Endometrial microvascular endothelial cells (primary cell): Measurements from ENCODE around the gene SNRNP48.

DNA sequence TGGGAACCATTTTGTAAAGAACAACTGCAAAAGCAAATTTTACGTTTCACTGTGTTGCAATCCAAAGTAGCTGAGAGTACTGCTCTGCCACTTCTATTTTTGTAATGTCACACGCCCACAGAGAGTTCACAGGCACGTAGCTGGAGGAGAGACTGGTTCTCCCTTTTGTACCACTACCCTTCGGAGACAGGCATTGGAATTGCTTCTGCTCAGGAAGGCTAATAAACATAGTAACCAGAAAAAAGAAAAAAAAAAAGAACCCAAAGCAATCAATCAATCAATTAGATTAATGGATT is 75.4 kb upstream of the F13A1 start:
- RAMPAGE, long total RNA = no peak

GRCh38 chr6:6503129-6503569 is 85.4 kb upstream of the LY86 start:
- RAMPAGE, long total RNA = no peak

DNA sequence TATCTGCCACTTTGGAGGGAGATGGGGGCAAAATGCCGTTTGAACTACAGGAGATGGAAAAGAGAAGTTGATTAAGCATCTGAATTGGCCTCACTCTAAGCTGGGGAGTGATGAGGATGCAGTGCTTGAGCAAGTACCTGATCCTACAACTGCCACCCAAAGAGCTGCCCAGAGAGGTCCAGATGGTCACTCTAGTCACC is 2.1 kb downstream of the LY86 start:
- RAMPAGE, long total RNA = no peak

GRCh38 chr6:6591657-6592074 is 3.1 kb downstream of the LY86 start:
- RAMPAGE, long total RNA = no peak

- RAMPAGE, long total RNA = no peak
These were observed 123.4 kb downstream of the LY86 start for GRCh38 chr6:6711986-6712277.

GRCh38 chr6:6733820-6734190 is 145.3 kb downstream of the LY86 start:
- RAMPAGE, long total RNA = no peak

DNA sequence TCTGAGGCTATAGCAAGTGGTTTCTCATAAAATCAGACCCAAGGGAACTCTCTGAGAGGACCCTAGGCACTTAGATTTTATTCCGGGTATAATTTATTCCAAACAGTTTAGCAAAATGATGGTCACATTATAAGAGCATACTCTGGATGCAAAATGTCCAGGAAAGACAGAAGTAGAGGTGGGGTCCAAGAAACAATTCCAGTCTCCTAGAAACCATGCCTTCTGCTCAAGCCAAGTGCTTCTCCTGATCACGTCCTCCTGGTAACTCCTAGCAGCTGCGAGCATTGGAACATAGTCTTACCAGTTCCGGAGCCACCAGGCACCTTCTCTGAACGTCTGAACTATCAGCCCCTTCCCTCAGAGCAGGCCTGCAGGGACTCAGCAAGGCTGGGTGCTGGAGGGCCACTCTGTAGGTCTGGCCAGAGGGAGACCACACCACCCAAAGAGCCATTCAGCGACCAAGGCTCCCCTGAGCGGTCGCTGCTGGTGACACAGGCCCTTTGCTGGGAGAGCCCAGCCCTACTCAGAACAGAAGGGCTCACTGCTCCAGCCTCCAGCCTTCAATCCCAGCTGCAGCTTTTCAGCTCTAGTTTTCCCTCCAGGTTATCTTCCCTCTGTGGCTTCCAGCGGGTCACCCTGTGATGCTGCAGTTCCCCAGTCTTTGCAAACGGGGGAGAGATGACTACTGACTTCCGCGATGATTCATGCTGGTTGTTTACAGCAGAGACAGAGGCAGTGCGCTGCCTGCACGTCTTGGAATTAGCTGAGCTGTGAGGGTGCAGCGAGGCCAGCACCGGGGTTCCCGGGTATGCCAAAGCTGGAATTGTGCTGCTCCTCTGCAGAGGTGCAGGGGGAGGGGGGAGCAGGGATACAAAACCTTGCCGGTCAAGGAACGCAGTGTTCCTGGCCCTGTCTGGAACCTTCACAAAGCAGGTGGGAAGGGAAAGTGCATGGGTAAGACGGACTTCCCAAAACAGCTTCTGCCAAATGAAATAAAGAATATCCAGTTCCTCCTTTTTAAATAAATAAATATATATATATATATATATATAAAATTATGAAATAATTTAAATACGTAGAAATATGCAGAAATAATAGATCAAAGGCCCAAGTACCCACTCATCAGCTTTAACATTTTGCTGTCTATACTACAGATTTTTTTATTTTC is 161.3 kb downstream of the LY86 start:
- RAMPAGE, long total RNA = no peak

DNA sequence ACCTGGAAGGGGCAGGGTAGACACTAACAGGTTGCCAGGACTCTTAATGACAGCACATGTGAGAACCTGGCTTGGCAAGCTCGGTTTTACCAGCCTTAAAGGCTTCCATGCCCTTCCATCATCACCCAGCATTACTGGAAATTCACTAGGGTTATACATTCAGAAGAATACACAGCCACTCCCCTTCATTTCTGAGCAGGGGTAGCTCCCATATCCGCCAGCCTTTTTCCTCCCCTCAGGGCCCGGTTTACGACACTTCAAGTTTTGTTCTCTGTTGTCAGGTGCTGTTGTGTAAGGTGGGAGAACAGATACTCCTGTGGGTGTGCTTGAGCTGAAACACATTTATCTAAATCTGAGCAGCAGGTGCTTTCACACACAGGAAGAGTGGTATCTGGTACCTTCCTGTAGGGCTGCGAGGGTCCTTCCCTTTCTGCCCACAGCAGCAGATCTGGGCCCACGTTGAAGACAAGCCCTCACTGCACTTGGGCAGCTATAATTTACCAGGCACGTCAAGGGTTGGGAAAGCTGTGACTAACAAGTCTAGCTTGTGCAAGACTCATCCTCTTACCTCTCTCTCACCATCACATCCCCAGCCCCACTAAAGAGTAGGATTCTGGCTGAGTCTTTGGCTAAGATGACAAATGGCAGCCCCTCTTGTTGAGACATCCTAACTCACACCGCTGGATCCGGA is 215.8 kb upstream of the RREB1 start:
- RAMPAGE, long total RNA = no peak

GRCh38 chr6:6930179-6931044 is 177.3 kb upstream of the RREB1 start:
- RAMPAGE, long total RNA = no peak

DNA sequence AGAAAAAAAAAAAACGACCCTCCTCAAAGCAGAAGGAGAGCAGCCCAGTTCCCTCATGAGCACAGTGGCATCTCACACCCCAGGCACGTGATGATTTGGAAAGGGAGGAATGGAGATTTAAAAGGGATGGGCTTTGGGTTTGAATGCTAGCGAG is 54.7 kb upstream of the RREB1 start:
- RAMPAGE, long total RNA = no peak

- RAMPAGE, long total RNA = no peak
These were observed 652 bp downstream of the RREB1 start for GRCh38 chr6:7108311-7108914.

- RAMPAGE, long total RNA = no peak
These were observed 30.4 kb downstream of the RREB1 start for GRCh38 chr6:7138071-7138687.

DNA sequence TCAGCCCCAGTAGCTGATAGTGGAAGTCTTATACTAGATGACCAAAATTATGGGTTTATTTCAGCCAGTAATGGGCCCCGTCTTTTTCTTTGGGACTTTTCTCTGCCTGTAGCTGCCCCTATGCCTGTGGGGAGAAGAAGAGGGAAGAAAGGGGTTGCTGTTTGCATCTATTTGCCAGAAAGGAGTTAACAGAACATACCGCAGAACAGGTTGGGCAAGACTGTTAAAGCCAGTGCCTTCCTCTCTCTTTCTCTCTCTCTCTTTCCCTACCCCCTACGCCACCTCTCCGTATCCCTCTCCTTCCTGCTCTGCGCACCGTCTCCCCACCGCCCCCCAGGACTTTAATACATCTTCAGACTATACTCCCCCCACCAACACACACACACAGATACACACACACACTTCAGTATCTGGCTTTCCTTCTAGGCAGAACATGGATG is 38.0 kb downstream of the RREB1 start:
- RAMPAGE, long total RNA = no peak

DNA sequence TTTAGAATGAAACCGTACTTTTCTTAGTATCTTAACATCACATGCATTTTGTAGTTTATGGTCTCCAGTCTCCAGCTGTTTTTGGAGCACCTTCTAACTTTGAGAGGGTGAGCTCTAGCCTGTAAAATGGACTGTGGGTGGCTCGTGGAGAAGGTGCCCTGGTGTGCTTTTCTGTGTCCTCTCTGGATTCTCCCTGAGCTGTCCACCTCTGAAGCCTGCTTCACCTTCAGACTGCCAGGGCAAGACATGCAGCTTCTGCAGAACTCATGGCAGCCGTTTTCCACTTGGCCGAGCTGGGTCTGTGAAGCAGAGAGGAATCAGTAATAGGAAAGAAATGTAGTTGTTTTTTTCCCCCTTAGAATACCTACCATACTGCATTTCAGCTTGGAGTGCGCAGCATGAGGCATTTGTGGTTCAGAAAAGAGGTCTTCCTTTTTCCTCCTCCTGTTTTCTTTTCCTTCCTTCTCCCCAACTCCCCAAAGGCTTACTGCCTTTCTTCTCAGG is 39.2 kb downstream of the RREB1 start:
- RAMPAGE, long total RNA = no peak

DNA sequence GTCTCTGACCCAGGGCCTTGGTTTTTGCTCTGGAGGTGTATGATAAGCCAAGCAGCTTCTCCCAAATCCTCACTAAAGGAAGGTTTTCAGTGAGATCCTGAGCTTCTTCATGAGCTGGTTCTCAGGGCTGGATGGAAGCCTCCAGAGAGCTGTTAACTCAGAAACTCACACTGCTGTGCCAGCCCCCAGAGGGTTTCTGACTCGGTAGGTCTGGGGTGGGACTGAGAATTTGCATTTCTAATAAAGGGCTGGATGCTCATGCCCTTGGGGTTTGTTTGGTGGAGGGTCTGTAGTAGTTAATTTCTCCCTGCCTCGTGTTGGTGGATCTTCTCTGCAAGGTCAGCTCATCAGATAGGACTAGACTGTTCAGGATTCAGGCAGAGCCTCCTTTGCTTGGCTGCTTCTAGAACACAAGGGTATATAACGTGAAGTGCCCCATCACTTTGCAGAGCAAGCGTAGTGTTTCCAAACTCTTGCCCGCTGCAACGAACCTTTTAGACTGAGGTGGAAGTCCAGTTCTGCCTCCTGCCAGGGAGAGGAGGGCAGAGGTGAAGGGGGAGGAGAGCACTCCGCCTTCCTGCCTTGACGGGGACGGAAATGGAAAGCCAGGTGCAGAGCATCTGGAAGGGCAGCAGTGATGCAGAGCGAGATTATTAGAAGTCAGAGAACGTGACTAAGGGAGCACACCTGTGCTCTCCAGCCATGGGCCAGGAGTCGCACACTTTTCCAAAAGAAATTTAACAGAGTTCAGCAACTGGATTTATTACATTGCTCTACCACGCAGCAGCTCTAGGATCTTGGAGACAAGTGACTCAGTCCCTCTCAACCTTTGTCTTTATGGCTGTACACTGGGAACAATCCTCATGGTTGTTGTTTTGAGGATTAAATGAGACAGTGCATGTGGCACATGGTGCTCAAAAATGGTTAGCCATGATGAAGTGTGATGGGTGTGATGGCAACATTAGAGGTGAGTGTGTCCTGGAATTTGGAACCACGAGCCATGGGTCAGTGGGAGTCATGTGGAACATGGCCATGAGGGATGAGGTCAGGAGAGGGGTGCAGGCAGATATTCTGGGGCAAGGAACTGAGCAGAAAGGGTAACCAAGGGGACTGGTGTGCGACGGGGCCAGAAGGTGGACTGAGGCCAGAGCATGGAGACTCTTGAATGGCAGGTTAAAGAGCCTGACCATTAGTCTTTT is 63.4 kb downstream of the RREB1 start:
- RAMPAGE, long total RNA = no peak

DNA sequence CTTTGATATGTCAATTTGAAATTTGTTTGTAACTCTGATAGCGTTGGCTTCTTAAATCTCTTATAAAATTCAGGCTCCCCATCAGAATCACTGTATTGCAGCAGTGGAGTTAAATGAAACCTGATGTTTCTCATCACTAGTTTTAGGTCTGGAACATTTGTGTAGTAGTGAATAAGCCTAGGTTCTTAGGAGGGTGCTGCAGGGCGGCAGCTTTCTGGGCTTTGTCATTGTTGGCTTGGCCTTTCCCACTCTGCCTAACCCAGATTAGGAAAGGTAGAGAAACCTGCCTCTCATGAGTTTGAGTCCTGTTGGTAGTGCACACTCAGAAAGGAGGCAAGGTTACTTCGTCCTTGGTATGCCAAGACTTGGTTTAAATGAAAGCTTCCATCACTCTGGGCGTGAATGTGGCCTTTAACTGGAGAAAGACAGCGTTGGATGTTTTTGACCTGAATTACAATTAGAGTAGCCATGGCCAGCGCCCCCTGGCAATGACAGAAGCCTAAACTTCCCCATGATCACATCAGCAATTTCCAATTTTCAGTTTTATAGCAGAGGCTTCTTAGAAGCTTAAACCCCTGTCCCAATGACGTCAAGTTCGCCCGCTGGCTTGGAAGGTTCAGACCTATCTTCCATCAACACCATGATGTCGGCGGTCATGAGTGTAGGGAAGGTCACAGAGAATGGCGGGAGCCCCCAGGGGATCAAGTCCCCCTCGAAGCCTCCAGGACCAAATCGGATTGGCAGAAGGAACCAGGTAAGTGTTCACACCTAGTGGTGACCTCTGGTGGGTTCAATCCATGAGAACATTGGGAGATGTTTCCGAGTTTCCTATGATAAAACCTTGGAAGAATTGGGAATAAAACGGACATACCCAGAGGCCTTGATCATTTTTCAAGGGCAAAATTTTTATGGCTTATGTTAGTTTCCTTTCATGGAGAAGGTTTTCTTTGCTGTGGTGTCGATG is 73.8 kb downstream of the RREB1 start:
- RAMPAGE, long total RNA = no peak

GRCh38 chr6:7188971-7189918 is 81.5 kb downstream of the RREB1 start:
- RAMPAGE, long total RNA = no peak

GRCh38 chr6:7216853-7217896 is 95.8 kb downstream of the SSR1 start:
- RAMPAGE, long total RNA = no peak

- RAMPAGE, long total RNA = no peak
These were observed 31.5 kb downstream of the SSR1 start for GRCh38 chr6:7281243-7282134.

DNA sequence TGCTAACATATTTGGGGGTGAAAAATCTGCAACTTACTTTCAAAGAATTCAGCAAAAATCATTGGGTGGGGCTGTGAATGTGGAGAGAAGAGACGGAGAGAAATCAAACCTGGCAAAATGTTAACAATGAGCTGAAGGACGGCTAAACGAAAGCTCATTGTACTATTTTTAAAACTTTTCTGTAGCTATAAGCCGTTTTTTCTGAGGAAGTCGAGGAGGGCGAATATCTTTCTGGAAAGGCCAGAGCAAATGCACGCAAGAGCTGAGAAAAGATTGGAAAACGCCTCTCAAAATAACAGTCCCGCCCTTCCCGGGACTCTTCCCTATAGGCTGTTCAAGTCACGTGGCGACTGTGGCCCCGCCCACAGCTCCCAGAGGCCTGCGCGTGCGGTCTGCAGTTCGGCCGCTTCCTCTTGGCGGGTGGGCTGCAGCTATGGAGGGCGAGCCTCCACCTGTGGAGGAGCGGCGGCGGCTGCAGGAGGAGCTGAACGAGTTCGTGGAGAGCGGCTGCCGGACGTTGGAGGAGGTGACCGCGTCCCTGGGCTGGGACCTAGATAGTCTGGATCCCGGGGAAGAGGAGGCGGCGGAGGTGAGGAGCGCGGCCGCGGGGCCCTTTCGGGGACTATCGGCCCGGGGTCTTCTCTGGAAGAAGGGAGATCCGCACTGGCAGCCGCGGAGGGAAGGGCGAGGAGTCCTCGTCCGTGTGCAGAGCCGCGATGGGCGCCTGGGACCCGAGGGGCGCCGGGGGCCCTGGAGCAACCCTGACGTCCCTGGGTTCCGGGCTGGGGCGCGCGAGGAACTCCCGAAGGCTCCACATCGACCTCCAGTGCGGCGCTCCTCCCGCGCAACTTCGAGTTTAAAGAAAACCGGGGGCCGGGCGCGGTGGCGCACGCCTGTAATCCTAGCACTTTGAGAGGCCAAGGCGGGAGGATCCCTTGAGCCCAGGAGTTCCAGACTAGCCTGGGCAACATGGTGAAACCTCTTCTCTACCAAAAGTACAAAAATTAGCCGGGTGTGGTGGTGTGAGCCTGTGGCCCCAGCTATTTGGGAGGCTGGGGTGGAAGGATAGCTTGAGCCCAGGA is at the start of gene SNRNP48:
TSS of gene SNRNP48 (plus strand) at position 374 of the 1,082 bp plus-strand sequence.
- RAMPAGE, long total RNA = start-site peak on the plus strand centred at position 390 of the sequence, 53 bp wide, 53 and 104 reads in 2 replicates